ENCODE measurements around the gene MCF2L2.

DNA sequence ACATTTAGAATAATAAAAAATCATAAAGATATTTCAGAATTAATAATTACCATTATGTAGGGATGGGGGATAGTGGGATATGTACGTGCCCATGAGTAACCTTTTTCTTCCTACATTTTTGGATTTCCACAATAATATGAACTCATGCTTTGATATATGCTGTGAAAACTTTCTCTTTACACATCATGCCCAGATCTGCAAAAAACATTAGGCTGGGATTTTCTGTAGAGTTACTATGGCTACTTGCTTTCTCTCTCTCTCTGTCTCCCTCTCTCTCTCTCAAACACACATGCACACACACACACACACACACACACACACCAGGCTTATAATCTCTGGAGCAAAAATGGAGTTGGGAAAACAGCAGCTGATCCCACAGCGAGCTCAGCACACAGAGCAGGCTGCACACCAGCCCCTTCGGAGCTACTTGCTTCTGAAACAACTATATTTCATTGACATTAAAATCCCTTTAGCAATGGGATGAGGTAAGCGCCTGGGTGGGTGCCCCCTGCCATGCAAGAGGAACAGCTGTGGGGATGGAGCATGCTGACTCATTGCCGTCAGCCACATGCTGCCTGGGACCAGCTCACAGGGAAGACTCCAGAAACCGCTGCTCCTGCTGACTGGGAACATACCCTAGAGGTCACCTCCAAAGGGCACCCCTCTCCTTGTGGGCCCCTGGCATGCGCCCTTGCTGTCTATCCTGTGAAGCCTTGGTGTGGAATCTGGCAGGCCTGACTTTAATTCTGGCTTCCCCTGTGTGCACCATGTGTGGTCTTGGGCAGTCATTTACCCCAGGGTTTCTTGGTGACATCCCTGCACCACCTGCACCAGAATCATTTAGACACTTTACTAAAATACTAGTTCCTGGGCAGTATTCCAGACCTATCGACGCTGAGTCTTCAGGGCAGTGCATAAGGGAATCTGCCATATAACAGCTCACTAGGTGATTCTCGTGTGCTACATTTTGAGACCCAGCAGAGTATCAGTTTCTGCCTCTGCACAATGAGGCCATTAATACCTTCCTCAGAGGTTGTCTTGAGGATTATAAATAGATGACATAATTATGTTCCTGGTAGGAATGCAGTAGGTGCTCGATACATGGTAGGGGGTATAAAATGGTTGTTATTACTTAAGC, 45.8 kb downstream of the B3GNT5 start:
- RRBS, result no CpG with 5 or more reads among the region's 11 CpGs

DNA sequence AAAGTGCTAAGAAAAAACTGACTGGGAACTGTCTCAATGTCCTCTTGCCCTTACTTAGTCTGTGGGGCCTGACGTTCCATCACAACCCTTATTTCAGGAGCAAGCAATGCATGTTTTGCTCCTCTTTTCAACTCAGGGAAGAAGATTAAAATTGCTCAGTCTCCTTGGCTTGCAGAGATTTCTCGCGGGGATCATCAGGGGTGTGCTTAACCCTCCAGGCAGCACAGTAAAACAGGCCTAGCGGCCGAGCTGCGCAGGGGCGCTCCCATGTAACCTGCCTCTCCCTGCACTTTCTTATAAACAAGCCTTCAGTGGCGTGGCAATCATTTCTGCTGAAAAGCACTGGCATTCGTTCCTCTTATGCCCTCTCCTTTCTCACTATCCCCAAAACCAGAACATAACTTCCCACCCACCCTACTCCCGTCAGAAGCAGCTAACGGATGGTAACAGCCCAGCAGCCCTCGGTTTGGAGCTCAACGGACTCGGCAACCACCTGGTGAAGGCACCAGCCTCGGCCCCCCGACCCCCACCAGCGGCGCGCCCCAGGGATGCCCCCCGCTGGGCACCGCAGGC, 1.2 kb downstream of the MCF2L2 start:
- RRBS, result no CpG with 5 or more reads among the region's 21 CpGs

- RRBS, result 3% methylated on average over 32 of the region's 71 CpGs
Measured at GRCh38 chr3:183428449-183429300, at the start of gene MCF2L2. Gene MCF2L2, minus strand, starts transcription at chr3:183428619.

- RRBS, result no CpG with 5 or more reads among the region's 17 CpGs
Measured at GRCh38 chr3:183822459-183823212, 2.7 kb downstream of the MAP6D1 start.

DNA sequence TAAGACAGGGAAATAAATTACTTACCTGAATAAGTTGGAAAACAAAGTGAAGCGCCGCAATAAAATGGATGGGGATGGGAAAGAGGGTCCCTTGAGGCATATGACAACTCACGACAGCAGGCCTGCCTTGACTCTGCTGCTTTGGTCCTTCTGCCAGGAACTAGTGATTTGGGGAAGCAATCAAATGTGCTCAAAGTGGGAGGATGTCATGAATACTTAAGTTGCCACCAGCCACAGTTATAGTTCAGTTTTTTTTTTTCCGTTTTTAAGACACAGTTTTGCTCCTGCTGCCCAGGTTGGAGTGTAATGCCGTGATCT, 4.6 kb downstream of the PARL start:
- RRBS, result no CpG with 5 or more reads among the region's 5 CpGs

DNA sequence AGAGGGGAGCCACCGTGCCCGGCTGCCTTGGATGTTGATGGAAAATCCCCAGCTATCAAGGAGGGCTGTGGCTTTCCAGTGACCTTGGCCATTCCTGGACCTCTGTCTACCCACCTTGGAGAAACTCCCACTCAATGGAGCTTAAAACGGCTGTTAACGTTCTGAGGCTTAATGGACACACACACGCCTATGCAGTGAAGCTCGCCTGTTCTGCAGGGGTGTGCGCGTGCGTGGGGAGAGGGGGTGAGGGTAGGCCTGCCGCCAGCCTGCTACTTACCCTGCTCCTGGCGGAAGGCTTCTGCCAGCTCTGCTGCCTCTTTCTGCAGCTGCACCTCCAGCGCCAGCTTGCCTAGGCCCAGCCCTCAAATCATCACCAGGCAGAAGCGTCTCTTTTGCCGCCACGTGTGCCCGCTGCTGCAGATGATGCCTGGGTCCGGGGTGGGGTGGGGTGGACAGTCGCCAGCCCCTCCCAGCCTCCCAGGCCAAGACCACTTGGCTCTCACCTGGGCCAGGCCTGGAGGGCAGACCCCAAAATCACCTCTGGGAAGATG, 23.3 kb upstream of the PARL start:
- RRBS, result no CpG with 5 or more reads among the region's 18 CpGs

- RRBS, result no CpG with 5 or more reads among the region's 6 CpGs
Measured at GRCh38 chr3:184081430-184081771, 15.5 kb upstream of the HTR3E start.

DNA sequence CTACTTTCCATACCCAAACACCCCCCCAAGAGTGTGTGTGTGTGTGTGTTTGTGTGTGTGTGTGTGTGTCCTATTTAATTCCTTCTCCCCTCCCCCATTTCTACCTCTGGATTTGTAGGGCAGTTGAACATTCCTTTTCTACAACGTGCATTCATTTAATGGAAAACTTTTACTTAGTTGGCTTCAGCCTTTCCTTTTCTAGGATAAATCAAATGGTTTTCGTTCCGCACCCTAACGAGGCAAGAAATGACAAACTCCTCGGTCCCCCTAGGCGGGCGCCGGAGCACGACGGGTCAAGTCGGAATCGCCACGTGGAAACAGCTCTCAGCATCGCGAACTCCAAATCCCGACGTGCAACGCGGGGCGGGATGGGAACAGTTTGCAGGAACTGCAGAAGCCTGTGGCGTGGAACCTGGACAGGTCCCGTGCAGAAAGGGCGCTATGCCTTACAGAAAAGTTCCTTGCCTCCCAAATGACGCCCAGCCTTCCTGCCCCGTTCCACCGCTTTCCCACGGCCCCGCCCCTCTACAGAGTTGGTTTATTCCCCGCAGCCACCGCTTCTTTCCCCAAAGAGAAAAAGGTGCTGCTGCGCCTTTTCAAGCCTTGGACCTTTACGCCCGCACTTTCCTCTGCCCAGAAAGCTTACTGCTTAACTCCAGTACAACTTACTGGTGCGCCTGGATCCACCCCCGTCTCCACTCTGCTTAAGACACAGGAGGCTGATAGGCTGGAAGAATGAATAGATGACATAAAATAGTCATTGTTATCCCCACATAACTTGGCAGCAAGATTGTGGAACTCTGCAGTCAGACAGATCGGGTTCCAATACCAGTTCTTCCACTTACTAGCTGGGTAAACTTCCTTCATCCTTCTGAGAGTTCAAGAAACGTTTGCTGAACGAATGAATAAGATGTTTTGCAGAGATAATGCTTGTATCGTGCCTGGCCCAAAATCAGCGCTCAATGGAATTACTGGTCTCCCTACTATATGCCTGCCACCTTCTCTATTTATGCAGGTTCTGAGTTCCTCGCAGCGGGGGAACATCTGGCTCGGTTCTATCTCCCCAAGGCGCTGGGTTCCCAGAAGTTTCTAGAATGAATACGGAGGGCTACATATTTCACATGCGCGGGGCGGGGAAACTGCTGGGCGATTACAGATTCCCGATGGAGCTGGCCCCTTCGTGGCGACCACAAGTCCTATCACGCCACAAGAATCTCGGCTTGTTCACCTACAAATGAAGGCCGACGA, 867 bp upstream of the EIF2B5 start:
- RRBS, result no CpG with 5 or more reads among the region's 56 CpGs

GRCh38 chr3:184144687-184145760, 9.9 kb downstream of the EIF2B5 start:
- RRBS, result 60% methylated on average over 1 of the region's 12 CpGs

DNA sequence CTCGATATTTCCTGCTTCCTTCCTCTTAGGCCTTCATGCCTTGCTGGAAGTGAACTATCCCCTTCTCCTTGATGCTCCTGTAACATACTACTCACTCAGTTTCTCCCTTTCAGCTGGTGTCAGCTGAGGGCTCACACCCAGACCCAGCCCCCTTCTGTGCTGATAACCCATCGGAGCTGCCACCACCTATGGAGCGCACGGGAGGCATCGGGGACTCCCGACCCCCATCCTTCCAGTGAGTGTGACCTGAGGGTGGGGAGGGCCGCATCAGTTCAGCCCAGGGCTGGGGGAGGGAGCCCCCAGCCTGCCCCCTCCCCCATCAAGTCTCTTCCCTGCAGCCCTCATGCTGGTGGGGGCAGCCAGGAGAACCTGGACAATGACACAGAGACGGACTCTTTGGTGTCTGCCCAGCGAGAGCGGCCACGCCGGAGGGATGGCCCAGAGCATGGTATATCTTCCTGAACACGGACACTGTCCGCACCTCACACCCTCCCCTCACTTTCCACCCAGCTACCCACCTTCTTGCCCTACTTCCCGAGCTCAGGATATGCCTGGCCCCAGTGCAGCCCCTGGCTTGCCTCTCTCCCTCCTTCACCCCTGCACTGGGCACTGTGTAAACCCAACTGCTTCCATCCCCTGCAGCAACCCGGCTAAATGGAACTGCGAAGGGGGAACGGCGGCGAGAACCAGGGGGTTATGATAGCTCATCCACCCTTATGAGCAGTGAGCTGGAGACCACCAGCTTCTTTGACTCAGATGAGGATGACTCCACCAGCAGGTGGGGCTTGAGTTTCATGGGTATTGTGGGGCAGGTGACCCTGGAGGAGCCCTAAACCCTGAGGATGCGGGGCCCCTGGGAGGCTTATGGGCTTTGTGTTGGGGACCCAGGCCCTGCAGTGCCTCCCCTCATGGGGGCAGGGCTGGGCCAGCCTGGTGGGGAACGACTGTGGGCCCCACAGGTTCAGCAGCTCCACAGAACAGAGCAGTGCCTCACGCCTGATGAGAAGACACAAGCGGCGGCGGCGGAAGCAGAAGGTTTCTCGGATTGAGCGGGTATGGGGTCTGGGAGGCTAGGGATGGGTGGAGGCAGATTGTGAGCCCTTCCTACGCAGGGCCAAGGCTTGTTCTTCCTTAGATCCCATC, 9.3 kb downstream of the DVL3 start:
- RRBS, result no CpG with 5 or more reads among the region's 30 CpGs

- RRBS, result 99% methylated on average over 4 of the region's 23 CpGs
Measured at GRCh38 chr3:184170598-184171188, 4.0 kb upstream of the AP2M1 start.

DNA sequence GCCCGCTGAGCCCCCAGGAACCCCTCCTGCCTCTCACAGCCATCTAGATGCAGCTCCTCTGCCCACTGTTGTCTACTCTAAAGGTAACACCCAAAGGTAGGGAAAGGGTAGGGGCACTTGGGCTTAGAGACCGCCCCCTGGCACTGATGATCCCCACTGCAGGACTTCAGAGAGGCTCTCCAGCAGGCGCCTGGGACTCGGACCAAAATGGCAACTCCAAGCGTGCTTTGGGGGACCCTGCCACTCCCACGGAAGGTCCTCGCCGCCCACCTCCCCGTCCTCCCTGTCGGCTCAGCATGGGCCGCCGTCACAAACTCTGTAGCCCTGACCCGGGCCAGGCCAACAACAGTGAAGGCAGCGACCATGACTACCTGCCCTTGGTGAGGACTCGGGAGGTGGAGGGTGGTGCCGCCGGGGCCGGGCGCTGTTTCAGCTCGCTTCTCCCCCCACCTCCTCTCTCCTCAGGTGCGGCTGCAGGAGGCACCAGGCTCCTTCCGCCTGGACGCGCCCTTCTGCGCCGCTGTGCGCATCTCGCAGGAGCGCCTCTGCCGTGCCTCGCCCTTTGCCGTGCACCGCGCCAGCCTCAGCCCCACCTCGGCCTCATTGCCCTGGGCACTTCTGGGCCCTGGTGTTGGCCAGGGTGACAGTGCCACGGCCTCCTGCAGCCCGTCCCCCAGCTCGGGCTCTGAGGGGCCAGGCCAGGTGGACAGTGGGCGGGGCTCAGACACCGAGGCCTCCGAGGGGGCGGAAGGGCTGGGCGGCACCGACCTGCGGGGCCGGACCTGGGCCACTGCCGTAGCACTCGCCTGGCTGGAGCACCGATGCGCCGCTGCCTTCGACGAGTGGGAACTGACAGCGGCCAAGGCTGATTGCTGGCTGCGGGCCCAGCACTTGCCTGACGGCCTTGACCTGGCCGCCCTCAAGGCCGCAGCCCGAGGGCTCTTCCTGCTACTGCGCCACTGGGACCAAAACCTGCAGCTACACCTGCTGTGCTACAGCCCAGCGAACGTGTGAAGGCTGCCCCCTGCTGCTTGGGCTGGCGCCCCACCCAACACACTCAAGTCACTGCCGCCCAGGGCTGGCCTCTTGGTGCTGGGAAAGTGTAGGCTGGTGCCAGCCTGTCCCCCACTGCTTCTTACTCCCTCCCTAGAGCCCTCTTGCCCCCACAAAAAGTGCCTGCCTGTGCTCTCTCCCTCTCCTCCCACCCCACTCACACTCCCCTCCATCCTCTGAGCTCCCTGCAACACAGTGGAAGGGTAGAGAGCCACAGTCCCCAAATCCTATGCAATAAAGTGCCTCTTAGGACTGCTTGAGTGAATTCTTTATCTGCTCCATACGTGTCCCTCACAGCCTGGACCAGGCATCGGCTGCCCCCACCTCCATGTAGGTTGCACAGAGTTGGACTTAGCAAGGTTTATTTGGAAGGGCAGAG, 7.2 kb downstream of the ALG3 start:
- RRBS, result 92% methylated on average over 5 of the region's 66 CpGs

GRCh38 chr3:184331171-184332068, 6.0 kb upstream of the FAM131A start:
- RRBS, result no CpG with 5 or more reads among the region's 23 CpGs

GRCh38 chr3:184490961-184491423, 70.6 kb upstream of the EPHB3 start:
- RRBS, result no CpG with 5 or more reads among the region's 15 CpGs

DNA sequence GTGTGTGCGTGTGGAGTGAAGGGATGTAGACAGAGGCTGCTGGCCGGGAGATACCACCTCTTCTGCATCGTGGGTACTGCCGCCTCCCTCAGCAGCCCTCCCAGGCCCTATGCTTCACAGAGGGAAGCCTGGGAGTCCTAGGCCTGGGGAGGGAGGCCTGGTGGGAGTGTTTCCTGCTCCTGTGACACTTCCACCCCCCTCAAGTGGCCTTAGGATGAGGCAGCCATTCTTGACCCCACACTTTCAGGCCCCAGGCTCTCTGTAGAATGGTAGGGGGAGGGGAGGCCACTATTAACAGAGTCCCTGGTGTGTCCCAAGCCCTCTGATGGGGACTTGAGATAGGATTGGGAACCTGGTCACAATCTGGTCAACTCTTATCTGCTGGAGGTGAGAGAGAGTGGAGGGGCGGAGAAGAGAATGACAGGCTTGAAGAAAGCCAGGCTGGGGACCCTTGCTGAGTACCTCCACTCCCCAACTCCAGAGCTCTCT, 69.0 kb downstream of the MAGEF1 start:
- RRBS, result no CpG with 5 or more reads among the region's 5 CpGs

DNA sequence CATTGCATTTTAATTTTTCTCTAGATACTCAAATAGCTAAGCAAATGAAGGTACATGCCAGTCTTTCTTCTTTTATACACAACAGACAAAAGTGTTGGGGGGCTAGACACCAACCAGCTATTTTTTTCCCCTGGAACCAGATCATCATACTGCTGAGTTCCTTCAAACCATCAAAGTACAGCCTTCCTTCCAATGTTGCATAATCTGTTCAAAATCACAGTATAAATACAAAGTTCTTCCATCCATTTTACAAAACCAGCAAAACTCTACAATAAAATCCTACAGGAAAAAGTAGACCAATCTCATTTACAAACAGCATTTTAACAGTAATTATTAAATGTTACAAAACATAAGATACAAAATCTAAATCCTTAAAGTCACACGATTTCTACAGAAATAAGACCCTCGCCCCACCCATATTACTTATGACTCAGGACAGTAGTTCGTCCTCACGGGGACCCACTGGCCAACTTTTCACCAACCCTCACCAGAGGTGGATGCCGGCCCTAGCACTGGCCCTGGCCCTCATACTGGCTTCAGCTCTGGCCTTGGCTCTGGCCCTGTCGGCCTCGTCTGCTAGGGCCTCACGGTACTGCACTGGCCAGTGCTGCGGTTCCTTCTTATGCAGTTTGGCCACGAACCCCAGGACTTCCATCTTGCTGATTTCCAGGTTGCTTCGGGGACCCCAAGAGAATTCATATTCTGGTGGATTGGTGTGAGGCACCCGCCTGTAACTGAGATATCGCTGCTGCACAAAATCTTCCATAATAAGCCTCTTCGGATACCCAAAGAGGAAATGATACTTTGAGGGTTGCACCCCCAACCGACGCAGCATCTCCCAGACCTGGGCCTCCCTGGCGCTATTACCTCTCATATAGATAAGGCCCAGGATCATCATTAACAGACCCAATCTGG, 1.2 kb downstream of the MAGEF1 start:
- RRBS, result no CpG with 5 or more reads among the region's 17 CpGs

- RRBS, result 2% methylated on average over 19 of the region's 28 CpGs
Measured at GRCh38 chr3:184711329-184711766, 516 bp downstream of the MAGEF1 start.

DNA sequence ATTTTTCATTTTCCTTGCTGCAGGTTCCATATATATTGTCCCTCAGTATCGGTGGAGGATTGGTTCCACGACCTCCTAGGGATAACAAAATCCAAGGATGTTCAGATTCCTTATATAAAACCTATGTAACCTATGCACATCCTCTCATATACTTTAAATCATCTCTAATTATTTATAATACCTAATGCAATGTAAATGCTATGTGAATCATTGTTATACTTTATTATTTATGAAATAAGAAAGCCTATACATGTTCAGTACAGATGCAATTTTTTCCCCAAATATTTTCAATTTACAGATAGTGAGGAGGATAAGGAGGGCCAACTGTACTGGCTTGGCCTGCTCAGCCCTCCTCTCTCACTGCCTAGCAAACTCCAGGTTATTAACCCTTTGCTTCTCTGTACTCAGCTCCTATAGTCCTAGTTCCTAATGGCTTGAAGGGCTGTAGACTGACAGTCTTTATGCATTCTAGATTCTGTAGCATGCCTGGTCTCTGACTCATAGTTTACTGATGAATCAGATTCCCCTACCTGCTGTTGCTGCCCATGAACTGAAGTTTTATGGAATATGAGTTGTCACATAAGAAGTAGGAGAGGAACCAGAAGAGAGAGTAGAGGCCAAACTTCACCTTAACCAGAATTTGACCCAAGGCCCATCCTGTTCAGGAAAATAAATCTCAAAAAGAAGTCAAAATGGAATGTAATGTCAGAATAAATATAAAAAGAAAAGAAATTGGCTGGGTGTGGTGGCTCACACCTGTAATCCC, 27.2 kb upstream of the MAP3K13 start:
- RRBS, result no CpG with 5 or more reads among the region's 2 CpGs

DNA sequence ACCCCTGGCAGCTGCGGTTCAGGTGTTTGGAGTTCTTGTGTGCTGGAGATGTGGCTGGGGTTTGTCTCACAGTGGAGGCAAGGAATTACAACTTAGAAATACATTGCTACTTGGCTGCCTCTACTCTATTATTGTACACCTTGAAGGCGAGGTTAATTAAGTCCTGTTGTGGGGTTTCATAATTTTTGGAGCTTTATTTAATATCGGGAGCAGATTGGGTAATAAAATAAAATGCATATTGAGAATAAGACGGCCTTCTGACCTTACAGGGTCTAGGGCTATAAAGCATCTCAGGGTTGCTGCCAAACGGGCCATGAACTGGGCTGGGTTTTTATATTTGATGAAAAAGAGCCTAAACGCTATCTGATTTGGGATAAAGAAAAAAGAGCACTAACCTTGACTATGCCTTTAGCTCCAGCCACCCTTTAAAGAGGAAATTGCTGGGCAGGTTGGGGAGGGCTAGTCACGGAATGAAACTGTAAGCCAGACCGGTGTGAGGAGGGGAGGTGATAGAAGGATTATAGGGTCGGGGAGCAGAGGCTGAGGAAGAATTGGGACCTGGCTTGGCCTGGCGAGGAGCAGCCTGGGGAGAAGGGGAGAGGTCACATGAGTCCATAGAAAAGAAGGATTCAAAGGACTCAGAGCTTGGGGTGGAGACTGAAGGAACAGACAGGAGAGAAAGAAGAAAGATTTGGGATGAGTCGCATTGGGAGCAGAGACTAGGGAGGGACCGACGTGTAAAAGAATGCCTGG, 15.3 kb downstream of the MAP3K13 start:
- RRBS, result no CpG with 5 or more reads among the region's 13 CpGs

Measured in HL-60 (cell line).